Hair follicular keratinocyte (primary cell): ENCODE results near the gene GCA.

DNA sequence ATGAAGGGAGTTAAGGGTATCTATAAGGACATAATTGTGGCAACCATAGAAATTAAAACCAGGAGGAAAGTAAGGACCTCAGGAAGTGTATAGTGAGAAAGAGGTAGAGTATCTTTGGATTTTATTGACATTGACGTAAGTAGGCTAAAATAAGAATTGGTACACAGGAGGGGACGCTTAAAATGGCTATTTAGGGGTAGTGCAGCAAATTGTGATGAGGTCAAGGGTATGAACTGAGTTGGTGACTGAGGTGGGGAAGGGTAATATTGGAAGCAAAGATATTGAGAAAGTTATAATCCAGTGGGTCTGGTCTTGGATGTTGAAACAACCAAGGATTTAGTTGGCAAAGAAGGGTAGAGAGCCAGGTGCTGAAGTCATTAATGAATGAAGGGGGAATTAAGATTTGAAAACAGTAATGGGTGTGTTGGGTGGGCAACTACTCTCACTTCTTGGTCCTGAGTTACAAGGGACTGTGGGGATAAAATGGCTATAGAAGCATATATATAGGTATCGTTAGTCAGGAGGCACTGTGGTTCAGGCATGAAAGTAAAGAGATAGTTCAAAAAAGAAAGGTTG, 42.8 kb downstream of the MARCHF7 start:
- RAMPAGE, long total RNA: no peak

DNA sequence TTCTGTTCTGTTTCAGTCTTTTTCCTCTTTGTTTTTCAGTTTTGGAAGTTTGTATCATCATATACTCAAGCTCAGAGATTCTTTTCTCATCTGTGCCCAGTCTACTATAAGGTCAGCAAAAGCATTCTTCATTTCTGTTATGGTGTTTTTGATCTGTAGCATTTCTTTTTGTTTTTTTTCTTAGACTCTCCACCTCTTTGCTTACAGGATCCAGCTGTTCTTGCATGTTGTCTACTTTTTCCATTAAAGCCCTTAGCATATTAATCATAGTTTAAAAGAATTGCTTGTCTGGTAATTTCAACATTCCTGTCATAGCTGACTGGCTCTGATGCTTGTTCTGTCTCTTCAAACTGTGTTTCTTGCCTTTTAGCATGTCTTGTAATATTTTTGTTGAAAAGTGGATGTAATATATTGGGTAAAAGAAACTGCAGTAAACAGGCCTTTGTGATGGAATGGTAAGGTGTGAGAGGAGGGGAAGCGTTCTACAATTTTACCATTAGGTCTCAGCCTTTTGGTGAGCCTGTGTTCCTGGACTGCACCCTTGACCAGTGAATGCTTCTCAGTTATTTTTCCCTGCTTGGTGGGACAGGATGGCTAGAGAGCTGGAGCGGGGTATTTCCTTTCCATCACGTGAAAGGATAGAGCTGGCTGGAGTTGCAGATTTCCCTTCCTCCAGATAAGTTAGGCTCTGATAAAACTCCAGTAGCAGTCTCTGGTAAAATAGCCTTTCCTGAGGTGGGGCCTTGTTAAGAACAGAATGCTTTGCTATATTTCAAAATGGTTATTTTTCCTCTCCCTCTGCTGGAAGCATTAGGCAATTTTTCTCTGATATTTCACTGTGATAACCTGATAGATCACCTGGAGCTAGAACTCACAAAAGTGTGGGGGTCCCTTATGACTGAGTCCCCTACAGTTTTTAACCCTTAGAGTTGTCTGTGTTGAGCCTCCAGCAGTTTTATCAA, 65.4 kb downstream of the PLA2R1 start:
- RAMPAGE, long total RNA: no peak

DNA sequence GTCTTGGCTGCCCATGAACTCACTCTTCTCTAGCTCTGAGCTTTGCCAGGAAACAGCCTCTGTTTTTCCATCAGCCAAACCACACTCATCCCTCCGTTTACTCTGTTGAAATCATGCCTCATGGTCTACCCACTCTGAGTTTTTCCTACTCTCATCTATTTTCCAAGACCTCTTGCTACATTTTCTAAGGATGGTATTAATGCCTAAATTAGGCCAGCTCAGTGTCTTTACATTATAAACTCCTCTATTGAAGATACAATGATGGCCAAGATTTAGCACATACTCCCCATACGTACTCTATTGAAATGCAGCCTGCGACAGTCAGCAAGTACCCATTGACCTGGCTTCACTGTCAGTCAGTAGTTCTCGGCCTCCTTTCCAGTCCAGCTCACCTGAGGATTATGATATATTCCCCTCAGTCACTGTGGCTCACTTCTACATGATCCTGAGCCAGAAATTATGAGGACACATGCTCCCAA, 73.3 kb downstream of the RBMS1 start:
- RAMPAGE, long total RNA: no peak

DNA sequence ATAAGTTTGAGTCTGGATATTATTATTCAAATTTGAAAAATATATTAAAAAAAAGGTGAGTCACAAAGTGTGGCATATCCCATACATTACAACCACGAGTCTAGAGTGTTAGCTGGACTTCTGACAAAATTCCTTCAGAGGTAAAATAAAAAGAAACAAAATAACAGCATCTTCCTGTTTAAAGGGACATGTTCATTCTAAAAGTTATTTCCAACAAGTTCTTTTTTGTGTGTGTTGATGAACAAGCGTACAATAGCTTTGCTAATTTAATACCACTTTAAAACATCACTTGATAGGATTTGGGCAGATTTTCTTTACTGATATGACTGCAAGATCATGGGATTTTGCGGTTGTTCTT, 19.5 kb downstream of the RBMS1 start:
- RAMPAGE, long total RNA: no peak

DNA sequence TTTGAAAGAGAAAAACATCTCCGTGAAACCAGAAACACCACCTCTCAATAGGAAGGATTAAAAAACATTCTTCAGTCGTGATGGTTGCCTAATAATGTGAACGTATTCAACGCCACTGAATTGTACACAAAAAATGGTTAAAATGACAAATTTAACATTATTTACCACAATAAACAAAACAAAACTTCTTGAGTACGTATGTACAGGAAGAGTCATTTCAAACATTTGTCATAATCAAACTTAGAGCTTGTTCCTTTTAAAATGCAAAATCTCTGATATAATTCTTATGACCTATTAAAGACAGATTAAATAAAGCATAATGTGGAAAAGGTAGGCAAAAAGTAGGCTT, 19.2 kb downstream of the RBMS1 start:
- RAMPAGE, long total RNA: no peak

DNA sequence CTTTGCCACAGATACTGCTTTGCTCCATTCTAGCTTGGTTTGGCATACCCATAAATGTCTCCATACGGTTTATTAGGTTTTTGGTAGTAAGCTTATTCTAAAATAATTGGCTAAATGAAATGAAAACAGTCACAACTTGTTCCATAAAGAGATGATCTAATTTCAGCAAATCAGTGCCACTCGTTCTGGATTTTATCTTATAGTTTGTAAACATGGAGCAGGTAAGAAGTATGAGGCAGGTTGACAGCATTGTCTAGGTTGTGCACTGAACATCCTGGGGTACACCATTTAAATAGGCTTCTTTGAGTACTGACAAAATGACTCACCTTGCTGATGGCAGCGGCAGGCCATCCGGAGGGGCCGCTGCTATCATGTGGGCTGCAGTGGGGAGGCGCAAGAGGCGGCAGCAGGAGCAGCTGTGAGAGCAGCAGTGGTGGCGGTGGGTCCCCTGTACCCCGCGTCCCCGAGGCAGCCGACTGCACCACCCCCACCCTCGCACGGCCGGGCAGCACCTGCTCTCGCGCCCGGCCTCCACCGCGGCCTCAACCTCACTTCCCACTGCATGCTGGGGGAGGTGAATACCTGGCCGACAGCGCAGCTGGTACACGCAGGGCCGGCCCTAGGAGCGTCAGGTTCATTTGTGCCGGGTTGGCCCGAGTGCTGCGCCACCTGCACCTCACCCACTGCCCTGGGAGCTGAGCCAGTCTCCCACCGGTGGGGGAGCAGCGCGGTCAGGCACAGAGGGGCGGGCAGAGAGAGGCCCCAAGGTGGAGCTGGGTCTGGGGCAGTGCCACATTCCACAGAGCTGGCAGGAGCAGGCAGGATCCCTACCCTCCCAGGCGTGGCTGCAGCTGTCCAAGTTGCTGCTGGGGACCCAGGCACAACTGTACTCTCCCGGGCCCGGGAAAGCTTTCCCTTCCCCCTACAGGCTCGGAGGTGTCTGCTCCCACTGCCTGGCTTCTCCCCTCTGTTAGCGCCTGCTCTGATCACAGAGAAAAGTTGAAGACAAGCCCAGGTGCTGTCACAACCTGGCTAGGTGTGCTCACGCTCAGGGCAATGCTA, 154.5 kb upstream of the RBMS1 start:
- RAMPAGE, long total RNA: no peak

GRCh38 chr2:161162500-161163470, 2.6 kb downstream of the TANK start:
- RAMPAGE, long total RNA: no peak

DNA sequence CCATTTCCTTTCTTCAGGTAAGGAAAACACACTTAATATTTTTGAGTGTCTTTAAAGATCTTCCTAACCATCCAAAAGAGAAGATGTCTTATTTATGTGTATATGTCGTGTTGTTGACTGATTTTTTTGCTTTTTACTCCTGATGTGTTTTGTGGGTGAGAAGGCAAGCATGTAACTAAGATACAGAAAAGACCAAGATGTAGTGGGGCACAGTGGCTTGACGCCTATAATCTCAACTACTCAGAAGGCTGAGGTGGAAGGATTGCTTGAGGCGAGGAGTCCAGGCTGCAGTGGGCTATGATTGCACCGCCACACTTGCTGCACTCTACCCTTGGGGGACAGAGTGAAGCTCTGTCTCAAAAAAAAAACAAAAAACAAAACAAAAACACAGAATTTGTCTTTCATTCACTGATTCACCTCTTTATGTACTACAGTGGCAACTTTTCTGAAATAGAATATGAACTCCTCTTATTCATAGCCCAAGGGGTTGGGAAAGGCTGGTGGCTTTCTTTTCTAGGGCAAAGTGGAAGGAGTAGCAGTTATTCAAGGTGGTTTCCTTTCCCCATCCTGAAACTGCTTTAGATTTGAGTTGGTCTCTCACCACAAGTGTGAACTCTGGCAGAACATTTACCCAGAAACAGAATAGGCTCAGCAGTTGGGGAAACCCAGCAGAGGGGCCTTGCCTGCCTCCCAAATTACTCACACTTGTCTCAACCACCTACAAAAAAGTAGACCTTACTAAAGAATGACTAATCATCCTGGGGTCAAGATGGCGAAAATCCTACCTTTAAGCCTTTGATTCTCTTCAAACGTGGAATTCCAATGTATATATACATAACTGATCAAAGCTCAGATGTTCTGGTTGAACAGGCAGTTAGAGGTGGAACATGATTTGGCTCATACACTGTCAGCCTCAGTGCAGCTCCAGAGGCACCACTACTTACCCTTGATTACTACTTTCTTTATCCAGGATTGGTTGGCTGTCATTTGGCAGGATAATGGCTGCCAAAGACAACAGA, 6.5 kb downstream of the TANK start:
- RAMPAGE, long total RNA: no peak

DNA sequence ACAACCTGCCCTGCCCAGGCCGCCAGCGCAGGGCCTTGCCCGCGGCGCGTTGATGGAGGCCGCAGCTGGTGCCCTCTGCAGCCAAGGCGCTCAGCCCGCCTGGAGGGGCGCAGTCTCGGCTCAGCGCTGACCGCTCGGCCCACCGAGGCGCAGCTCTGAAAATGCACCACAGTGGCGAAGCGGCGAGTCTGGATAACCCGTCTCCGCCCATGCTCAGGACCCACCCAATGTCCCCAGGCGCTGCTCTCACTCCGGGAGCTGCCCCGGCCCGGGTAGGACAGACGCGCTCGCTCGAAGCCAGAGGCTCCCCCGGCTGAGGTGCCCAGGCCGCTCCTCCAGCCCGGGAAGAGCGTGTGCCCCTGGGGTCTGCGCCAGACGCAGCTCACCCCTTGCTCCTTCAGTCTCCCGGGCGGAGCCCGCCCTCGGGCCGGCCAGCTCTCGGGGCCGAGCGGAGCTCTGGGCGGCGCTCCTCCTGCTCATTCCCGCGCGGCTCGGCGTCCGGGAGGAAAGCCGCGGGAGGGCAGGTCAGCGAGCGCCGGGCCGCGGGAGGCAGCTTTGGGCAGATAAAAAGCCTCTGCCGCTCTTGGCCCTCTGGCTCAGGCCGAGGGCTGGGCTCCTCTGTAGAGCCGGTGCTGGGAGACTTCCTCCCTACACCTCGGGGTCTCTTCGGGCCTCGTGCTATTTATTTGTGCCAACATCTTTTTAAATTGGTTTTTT, 1.6 kb upstream of the TBR1 start:
- RAMPAGE, long total RNA: no peak

DNA sequence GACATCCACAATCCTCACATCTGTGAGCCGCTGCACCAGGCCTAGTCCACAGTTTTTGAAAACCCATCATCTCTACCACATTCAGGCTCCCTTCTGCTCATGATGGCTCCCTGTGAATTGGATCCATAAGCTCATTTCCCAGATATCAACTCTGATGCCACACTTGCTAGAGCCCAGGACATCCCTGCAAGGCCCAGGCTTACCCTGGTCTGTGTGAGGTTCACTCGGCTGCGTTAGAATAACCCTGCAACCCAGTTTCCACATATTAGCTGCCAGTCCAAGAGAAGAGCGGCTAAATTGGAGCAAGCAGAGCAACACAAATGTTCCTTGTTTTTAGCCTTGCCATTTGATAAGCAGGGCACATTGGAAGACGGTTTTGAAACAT, 23.7 kb downstream of the DPP4 start:
- RAMPAGE, long total RNA: no peak

DNA sequence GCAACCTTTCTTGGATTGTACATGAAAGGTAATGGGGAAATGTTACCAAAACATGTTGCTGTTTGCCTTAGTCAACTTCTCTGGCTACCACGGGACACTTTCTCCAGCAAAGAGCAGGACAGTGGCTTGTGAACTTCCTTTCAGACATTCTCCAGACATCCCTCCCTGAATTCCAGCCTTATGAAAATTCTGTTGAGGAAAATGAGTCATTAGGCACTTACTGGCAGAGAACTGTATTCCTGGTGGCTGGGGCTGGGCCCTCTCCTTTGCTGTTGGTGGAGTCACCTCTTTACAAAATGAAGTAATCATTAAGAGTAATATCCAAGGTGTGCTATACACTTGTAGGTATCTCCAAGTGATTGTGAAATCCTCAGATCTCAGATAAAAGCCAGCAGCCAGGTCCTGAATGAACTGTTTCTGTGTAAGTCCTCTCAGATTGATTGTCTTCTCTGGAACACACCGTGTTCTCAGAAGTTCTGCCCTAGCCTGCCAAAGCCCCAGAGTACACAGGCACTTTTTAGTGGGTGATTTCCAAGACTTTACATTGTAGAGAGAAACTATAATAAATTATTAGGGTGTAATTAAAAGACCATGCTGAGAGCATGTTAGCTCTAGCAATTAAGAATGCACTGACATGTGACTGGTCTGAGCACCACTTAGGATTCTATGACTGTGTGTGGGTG, 1.4 kb upstream of the FAP start:
- RAMPAGE, long total RNA: no peak

- RAMPAGE, long total RNA: no peak
These were observed at the start of gene GCA for GRCh38 chr2:162343653-162344488. Gene GCA, plus strand, starts transcription at chr2:162344132.

DNA sequence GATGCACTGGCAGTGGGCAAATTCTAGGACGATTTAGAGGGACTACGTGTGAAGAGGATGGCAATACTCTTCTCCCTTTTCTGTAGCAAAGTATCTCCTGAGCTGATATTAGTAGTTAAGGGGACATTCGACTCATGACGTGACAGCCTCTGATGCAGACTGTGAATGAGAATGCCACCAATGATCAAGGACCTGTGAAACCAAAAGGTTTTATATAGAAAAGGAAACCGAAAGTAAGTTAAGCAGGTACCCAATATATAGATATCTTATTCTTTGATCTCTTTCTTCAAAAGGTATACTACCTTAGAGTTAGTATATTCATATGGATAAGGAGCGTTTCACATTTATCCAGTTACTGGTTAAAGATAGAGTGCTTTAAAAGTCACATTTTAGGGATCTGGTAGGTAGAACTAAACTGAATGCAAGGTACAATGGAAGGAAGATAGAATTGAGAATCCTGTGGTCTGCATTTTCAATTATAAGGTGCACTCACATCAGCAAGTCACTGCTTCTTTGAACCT, 106.4 kb downstream of the KCNH7 start:
- RAMPAGE, long total RNA: no peak

DNA sequence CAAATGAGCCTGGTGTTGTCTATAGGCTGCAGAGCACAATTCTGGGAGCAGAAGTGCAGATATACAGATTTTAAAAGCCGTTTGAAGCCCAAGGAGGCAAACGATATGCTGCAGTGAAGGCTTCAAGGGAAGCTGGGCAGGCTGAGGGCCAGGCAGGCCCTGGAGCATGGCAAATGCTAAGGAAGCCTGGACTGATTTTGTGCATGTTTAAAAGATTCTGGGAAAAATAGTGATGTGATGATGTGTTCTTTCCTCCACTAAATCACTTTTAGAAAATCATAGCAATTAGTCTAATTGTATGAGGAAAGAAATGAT, 57.2 kb downstream of the GRB14 start:
- RAMPAGE, long total RNA: no peak

- RAMPAGE, long total RNA: no peak
These were observed 70.9 kb upstream of the GRB14 start for GRCh38 chr2:164692113-164692603.

- RAMPAGE, long total RNA: no peak
These were observed 107.6 kb downstream of the COBLL1 start for GRCh38 chr2:164733850-164734511.

- RAMPAGE, long total RNA: no peak
These were observed 59.4 kb downstream of the COBLL1 start for GRCh38 chr2:164782066-164782722.

DNA sequence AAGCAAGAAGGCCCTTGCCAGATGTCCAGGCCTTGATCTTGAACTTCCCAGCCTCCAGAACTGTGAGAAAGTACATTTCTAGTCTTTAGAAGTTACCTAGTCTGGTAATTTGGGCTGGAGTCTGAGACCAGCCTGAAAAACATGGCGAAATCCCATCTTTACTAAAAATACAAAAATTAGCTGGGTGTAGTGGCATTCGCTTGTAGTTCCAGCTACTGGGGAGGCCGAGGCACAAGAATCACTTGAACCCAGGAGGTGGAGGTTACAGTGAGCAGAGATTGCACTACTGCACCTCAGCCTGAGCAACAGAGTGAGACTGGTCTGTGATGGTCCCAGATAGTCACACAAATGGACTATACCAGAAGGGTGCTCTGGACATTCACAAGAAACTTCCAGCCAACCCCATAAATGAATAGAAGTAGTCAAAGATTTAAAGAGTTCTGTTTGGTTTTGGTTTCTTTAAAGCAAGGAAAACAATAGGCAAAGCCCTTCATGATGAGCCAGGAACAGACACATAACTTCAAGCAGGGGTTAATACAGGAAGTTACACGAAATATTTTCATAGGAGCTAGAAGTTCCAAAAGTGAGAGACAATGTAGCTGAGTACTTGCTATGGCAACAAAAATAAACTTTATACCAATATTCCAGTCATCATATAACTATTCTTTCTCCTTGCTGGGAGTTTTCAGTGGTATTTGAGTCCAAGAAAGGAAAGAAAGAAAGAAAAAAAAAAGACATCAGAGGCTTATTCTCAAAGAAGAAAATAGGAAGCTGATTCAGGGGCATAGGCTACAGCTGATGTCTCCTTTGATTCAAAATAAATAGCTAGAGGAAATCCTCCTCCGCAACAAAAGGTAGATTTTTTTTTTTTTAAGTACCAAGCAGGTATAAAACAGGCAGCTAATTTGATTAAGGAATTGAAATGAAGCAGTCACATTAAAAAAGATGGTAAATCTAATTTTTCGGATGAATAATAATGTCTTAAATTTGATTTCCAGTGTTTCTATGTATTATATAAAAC, 56.2 kb downstream of the COBLL1 start:
- RAMPAGE, long total RNA: no peak

DNA sequence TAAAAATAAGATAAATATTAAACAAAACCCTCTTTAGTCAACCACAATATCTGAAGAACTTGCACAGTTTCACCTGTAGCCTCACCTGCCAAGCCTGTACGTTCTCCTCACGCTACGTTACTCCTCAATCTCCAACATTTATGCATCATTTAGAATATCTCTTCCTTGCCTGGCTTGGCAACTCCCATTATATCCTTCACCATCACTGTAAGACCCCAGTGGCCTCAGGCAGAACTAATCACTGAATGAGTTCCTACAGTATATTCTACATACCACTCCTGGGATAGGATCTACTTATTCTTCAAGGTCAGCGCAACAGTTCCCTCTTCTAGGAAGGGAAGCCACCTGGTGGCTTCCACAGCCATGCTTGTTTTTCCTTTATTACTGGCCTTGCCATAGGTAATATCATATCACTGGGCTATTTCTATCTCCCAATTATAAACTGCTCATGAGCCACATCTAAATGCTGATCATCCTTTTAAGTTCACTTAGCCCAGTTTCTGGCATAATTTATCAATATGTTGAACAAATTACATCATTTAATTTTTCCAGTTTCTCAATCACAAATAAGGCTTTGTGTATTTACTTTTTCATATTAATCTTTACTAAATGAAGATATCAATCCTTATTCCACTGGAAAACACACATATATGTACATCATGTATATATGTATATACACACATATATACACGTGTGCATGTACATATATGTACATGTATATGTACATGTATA, 24.0 kb downstream of the COBLL1 start:
- RAMPAGE, long total RNA: no peak

- RAMPAGE, long total RNA: no peak
These were observed 12.2 kb downstream of the COBLL1 start for GRCh38 chr2:164829317-164829871.